Right atrium auricular region (tissue), 2 donors: Measurements from ENCODE around the gene EZR.

DNA sequence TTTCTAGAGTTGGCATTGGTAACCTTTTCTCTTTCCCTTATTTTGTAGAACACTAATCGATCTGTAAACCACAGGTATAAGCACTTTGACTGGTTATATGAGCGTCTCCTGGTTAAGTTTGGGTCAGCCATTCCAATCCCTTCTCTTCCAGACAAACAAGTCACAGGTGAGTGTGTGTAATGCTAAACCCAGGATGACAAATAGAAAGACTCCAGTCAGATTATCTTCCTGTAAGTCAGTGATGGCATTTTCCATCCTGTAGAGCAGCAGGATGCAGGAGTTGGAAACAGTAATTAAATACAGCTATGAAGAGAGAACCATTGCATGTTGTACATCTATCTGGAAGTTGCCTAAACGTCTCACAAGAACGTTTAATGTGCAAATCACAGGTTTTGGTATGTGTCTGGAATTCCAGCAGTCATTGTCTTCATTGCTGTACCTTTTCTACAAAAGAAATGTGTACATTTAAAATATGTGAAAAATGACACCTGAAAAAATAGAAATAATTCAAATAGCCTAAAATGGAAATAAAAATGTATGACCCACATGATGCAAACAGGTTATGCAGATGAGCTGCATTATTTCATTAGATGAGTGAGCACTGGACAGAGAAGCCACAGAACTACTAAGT lies 71.7 kb upstream of the SYNJ2 start:
- PRO-cap: no peak
- RAMPAGE, long total RNA, 2 experiments: no peak in any of the 2 experiments

DNA sequence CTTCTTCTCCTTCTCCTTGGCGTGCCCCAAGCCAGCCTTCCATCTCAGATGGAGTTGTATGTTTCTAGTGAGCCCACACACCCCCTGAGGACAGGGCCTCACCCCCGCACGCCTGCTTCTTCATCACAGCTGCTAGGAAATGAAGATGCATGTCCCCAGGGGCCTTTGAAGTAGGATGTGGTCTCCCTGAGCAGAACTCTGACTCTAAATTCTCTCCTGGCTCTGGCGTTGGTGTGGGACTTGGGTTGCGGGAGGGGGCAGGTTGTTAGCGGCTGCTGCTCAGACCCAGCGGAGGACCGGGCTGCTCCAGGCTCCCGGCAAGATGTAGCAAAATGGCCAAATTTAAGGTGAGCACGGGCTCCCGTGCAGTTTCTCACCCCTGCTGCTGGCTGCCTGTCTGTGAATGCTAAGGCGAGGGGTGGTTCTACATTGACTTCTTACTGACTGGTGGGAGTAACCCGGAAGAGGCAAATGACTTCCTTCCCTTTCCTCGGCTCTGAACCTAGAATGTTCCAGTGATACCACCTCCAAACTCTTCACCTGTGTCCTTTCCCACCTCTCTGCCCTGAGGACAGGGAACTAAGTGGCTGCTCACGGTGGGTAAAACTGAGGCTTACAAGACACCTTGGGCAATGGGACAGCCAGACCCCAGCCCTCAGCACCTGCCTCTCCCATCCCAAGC lies 8.8 kb downstream of the SYNJ2 start:
- PRO-cap: no peak
- RAMPAGE, long total RNA, 2 experiments: no peak in any of the 2 experiments

DNA sequence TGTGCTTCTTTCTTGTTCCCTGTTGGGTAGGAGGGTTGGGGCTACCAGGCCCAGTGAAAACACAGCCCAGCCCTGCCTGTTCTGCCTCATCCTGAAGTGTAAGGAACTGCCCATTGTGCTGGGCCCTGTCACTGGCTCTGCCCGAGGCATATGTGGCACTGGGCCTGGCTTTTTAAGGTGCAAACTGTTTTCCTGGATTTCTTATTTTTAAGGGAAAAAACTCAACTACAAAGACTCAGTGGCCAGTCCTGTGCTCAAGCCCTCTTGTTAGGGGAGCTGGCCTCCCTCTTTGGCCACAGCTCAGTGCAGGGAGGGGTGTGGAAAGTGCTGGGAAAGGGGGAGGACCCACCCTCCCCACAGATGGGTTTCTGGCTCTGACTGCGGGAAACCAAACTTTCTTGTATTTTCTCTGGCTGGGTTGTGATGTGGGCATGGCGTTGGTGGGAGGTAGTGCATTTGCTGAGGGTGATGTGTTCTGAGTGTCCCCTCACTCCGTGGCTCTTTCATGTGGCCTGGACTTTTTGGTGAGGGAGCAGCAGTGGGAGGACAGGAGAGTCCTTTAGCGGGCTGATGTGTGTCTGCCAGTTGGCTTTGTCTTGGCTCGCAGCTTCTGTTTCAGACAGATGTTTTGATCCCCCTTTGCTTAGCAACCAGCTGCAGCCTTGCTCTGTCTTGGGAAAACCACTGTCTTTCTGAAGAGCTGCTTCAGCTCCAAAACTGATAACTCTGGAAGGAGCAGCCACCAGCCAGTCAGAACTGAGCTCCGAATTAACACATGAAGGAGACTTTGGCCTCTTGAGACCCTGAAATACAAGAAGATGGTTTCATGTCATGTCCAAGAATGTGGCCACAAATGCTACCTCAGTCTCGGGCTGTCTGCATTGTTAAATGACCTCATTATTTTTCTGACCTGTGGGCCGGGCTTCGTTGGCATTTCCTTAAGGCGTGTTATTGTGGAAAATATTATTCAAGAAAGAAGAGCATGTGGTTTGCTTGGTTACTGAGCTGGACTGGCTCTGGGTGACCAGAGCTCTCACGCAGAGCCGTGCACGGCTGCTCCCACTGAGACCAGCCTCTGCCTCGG lies 21.4 kb downstream of the SYNJ2 start:
- PRO-cap: bidirectional peak, plus-strand start at position 997 of the sequence, minus-strand start at position 886 of the sequence
- RAMPAGE, long total RNA, 2 experiments: no peak in any of the 2 experiments

- PRO-cap: unidirectional peak, plus-strand start at chr6:158040634; unidirectional peak, plus-strand start at chr6:158040672; unidirectional peak, plus-strand start at chr6:158040818
- RAMPAGE, long total RNA, 2 experiments: no peak in any of the 2 experiments
These were observed 58.8 kb downstream of the SYNJ2 start for GRCh38 chr6:158040181-158041225.

DNA sequence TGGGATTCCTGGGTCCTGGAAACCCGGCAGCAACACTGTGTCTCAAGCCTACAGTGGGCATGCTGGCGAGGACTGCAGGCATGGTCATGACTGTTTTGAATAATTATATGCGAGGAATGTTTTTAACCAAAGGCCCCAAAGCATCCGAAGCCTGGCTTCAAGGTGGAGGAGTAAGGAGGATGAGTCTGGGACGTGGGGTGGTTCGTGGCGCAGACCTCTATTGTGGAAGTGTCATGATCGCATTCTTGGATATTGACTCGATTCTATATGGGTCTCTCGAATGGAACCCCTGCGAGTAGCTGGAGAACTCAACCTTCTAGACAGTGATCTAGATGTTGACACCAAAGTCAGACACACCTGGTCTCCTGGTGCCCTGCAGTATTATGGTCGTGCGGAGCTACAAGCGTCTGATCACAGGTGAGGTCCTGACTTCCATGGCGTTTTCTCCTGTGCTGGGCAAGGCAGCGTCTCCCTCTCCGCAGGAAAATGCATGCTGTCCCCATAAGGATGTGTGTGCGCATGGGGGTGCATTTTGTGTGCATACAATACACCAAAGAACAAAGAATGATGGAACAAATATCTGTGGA lies 90.1 kb downstream of the SERAC1 start:
- PRO-cap: no peak
- RAMPAGE, long total RNA, 2 experiments: no peak in any of the 2 experiments

DNA sequence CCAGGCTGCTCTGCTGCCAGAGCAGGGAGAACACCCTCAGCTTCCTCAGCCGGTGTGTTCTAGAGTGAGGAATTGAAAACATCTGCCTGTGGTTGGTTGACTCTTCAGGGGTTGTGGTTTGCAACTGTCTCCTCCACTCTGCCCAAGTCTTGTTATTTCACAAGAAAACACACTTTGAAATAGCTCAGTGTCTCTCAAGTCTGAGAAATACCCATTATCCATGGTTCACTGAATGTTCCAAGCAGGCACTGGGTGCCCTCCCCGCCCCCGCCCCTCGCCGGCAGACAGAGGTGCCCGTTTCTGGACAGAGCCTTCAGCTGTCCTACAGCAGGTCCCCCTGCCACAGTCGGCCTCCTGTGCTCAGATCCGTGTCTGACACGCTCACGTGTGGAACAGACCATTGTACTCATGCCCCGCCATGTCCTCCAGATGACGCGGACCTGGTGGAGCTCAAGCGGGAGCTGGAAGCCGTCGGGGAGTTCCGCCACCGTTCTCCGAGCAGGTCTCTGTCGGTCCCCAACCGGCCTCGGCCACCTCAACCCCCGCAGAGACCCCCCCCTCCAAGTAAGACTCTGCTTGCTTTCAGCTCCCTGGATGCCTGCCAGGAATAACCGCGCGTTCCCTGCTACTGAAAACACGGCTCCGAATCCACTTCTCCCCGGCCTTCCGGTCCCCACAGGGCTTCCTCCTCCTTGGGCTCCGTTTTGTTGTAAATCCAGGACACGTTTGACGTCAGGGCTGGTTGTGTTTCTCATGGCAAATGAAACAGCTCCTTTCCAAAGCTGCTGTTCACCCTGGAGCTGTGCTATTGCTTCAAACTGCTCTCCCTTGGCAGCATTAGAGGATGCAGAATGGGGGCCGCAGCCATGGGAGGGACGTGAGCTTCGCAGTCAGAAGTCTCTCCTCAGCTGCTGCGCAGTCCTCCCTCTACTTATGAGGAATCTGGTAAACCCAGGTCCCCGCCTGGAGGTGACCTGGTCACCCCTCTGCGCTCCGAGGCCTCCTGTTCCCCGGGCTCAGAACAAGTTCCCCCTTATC lies 81.3 kb downstream of the SERAC1 start:
- PRO-cap: no peak
- RAMPAGE, long total RNA, 2 experiments: no peak in any of the 2 experiments

DNA sequence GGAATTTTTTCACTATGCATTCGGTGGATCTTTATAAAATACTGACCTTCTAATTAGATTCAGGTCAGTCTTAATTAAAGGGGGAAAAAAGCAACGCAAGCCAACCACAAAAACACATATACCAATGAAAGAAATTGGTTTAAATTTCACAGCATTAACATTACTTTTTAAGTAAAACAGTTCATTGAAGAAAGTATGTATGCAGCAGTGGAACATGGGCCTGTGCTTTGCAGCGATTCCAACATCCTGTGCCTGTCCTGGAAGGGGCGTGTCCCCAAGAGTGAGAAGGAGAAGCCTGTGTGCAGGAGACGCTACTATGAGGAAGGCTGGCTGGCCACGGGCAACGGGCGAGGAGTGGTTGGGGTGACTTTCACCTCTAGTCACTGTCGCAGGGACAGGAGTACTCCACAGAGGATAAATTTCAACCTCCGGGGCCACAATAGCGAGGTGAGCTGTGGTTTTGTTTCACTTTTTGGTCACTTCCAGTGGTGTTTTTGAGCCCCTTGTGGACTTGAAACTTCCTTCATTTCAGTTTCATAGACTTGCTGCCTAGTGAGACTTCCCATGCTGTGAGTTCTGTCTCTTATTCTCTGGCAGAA lies 1.7 kb downstream of the TULP4 start:
- PRO-cap: no peak
- RAMPAGE, long total RNA, 2 experiments: no peak in any of the 2 experiments

GRCh38 chr6:158408430-158409025 lies 96.3 kb downstream of the TULP4 start:
- PRO-cap: no peak
- RAMPAGE, long total RNA, 2 experiments: no peak in any of the 2 experiments

DNA sequence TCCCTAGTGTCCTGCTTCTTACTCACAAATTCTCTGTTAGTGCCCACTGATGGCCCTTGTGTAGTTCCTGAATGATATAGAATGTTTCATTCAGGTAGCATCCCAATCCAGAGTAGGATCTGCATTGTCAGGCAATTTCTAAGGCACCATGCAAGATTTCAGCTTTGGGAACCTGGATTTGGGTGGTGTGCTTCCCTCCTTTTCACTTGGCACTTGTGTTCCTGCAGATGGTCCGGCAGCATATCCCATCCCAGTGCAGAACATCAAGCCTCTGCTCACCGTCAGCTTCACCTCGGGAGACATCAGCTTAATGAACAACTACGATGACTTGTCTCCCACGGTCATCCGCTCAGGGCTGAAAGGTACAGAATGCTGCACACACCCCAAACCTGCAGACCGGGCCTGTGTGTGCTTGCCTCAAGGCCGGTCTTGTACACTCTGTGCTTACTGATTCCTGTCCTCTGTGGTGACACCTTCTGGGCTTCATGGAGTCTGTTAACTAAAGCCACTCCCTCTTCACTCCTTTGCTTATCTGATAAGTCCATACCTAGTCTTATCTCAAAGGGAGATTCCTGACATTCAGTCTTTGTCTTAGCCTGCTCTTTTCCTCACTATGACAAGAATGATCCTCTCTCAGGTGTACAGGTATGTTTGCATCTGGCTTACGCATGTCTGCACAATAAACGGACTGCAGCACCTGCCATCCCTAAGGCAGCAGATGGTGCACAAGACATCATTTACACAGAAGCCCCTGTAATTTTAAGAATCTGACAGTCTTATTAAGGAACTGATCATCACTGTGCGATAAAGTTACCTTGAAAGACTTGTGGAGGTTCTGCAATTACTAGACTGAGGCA lies 107.8 kb upstream of the TMEM181 start:
- PRO-cap: no peak
- RAMPAGE, long total RNA, 2 experiments: no peak in any of the 2 experiments

- PRO-cap: no peak
- RAMPAGE, long total RNA, 2 experiments: no peak in any of the 2 experiments
These were observed 59.9 kb upstream of the TMEM181 start for GRCh38 chr6:158500067-158500350.

GRCh38 chr6:158560248-158561323 lies 695 bp downstream of the TMEM181 start:
- PRO-cap: unidirectional peak, minus-strand start at chr6:158560623
- RAMPAGE, long total RNA, 2 experiments: no peak in any of the 2 experiments

DNA sequence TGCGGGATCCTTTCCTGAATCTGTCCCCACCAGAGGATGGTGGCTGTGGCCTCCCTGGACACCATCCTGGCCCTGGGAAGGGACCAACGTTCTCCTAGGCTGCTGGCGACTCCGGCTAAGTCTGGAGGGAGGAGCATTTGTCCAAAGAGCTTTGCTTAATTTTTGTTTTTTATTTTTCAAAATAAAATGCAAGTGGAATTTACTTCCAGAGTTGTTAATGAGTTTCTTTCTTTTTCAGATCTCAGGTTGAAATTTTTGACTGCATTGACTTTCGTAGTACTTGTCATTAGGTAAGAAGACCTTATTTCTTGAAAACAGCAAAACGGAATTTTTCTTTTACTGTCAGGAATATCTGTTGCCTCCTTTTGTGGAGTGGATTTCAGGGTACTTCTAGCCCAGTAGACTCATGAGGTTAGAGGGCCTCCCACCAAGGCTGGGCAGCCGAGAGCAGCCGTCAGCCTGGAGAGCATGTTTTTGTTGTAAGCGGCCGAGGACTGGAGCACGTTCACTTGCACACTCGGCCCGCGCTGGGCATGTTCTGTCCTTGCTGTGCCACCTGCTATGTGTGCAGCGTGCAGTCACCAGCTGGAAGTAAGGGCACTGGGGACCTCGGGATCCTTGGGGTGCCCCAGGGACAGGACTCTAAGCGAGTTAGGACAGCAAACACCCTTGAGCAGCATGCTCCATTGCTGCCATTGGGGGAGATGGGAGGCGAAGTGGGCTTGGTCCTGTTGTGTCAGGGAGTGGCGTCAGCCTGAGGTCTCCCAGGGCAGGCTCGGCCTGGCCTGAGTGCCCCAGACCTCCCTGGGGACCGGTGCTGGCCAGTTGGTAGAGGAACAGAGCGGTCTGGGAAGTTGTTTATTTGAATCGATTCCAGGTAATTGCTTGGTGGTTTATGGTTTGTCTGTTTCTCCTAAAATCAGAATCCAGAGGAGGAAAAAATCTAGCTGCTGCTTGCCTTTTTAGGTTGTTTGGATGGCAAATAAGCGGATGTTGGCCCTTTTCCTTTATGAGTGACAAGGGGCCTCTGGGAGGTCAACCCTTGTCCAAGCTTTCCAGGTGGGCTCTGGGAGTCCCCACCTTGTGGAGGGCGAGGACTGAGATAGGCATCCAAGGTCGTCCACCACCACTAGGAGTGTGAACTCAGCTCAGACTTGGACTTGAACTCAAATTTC lies 18.7 kb downstream of the DYNLT1 start:
- PRO-cap: unidirectional peak, minus-strand start at position 563 of the sequence
- RAMPAGE, long total RNA, 2 experiments: no peak in any of the 2 experiments

DNA sequence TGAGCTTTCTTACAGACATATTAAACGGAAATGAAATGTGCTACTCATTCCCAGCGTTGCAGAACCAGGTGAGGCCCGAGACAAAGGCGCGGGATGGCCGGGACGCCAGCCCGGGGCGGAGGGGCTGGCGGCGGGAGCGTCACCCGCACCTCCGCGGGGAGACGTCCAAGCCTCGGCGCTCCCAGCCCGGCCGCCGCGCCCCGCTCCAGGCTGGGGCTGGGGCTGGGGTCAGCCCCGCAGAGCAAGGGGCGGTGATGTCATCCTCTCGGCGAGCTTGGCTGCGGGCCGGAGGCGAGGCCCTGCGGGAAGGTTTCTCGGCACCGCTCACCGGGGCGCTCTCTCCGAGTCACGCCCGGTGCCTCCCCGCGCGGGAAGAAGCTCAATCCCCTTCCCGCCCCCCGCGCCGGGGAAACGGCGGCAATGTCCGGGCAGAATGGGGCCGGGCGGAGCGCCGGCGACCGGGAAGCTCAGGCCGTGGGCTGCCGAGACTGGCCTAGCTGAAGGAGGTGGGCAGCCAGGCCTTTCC lies 396 bp downstream of the DYNLT1 start:
- PRO-cap: bidirectional peak, plus-strand start at position 281 of the sequence, minus-strand start at position 218 of the sequence
- RAMPAGE, long total RNA, 2 experiments: no peak in any of the 2 experiments

- PRO-cap: unidirectional peak, plus-strand start at chr6:158667385
- RAMPAGE, long total RNA, 2 experiments: no peak in any of the 2 experiments
These were observed 17.0 kb downstream of the SYTL3 start for GRCh38 chr6:158666644-158667529.

GRCh38 chr6:158759182-158759629 lies 60.0 kb downstream of the EZR start:
- PRO-cap: no peak
- RAMPAGE, long total RNA, 2 experiments: no peak in any of the 2 experiments

DNA sequence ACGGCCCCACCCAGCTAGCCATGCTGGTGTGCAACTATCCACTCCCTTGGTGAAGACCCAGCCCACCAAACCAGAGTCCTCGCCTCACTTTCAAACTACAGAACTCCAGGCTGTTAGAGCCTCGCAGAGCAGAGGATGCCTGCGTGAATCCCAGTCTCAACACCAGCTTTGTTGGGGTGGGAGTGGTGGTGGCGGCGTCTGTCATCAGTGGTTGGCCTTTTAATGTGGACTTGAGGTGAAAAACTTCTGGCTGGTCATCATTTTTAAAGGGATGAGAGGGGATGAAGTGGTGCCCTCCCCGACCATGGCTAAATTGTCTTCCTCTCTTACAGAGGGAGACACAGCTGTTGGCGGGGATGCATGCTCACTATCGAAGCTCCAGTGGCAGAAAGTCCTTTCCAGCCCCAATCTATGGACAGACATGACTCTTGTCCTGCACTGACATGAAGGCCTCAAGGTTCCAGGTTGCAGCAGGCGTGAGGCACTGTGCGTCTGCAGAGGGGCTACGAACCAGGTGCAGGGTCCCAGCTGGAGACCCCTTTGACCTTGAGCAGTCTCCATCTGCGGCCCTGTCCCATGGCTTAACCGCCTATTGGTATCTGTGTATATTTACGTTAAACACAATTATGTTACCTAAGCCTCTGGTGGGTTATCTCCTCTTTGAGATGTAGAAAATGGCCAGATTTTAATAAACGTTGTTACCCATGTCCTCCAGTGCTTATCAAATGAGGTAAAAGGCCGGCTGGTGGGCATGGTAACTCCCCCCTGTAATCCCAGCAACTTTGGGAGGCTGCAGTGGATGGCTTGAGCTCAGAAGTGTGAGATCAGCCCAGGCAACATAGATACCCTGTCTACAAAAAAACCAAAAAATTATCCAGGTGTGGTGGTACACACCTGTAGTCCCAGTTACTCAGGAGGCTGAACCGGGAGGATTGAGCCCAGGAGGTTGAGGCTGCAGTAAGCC lies 54.7 kb downstream of the EZR start:
- PRO-cap: no peak
- RAMPAGE, long total RNA, 2 experiments: no peak in any of the 2 experiments

DNA sequence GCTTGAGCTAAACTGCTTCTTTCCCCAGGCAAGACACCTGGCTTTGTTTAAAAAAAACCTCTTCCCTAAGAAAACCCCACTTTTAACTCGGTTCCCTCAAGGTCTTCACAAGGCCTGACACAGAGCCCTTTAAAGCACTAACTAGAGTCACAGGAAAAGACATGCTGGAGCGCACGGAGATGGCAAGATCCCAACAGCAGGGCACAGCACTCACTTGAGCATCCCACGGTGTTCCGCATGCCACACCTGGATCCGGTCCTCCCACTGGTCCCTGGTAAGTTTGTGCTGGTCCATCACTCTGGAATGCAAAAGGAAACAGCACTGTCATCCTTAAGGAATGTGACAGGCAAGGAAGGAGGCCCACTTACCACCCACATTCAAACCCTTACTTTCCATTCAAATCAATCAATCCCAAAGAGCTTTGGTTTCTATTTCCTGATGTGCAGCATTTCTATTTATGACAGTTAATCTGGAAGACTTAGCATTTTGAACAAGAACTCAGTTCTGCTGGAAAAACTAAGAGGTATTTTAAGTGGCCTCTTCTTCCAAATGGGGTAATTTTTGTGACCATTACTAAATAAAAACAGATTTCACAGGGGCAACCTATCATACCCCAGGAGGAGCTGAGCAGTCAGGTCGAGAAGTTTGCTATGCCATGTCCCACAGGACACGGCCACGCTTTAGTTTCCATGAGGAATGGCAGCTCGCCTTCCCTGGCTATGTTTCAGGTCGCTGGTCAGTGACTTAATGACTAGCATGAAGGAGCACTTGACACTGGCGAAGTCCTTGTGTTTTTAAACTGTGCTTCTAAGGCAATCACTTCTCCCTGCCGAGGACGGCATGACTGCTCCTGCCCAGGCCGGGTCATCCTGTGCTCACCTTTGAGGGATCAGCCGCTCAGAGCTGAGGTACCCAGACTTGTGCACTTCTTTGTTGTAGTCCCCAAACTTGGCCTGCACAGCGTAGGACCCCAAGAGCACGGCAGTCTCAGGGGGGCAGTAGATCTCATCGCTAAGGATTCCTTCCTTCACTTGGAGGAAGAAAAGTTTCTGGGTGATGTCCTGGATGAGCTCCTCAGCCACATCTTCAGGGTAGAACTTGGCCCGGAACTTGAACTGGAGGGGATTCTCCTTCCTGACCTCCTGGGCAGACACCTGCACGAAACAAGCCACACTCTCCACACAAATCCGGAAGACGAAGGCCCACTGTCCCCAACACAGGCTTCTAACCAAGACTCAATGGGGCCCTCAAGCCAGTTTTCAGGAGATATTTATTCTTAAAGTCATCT lies 34.3 kb downstream of the EZR start:
- PRO-cap: no peak
- RAMPAGE, long total RNA, 2 experiments: no peak in any of the 2 experiments

DNA sequence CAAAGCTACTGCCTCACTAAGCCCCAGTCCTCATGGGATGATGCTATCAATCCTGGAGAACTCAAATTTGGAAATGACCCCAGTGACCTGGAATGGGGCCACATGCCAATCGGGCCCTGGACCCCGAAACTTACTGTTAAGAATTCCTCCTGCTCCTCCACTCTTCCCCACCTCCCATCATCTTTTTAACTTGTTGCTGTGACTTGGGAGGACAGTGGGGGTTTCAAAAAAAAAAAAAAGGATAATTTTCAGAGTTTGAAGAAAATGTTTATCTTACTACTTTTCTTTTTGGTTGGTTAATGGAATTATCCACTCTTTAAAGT lies 32.8 kb downstream of the EZR start:
- PRO-cap: no peak
- RAMPAGE, long total RNA, 2 experiments: no peak in any of the 2 experiments

GRCh38 chr6:158807479-158808776 lies 11.2 kb downstream of the EZR start:
- PRO-cap: no peak
- RAMPAGE, long total RNA, 2 experiments: no peak in any of the 2 experiments

GRCh38 chr6:158819283-158820373 lies at the start of gene EZR:
Gene EZR, minus strand, starts transcription at chr6:158819368.
- PRO-cap: bidirectional peak, plus-strand start at chr6:158819535, minus-strand start at chr6:158819364
- RAMPAGE, long total RNA, 2 experiments: start-site peak on the minus strand in 2 of 2 experiments, at chr6:158819337-158819374 at its widest, 911 to 1,793 reads per replicate